PC-3 (cell line): Measurements from ENCODE around the genes OR10K2, AIM2, CADM3 and OR10J1.

DNA sequence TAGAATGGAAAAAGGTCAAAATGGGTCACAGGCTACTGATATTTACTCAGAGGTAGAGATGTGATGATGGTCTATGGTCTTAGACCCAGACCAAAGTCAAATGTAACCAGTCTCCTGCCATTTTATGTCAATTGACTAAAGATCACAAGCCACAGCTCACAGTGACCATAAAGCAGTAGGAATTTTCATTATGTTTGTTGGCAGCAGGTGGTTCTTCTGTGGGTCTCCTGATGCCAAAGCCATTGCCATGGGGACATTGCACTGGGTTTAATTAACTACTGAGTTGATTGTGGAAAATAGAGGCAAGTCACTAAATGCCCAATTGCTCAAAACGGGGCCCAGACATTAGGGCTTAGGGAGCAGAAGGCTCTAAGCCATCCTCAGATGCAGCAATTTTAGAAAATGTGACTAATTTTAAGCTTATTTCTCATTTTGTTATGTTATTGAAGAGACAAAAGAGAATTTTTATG lies at the start of gene OR10K2:
TSS of gene OR10K2 (minus strand) at position 101 of the 470 bp plus-strand sequence.
- RAMPAGE, long total RNA = no peak

GRCh38 chr1:159055853-159056410 lies 20.6 kb downstream of the AIM2 start:
- RAMPAGE, long total RNA = no peak

DNA sequence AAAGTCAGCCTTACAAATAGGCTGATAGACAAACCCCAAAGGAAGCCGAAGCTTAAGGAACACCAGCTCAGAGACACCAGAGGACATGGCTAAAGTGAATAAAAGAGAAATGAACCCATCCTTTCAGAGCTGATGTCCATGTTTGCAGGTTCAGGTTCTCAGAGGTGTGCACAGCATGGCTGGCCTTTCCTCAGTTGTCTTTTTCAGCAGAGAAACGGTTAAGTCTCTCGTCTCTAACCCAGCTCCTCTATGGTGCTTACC lies 263 bp downstream of the AIM2 start:
- RAMPAGE, long total RNA = no peak

DNA sequence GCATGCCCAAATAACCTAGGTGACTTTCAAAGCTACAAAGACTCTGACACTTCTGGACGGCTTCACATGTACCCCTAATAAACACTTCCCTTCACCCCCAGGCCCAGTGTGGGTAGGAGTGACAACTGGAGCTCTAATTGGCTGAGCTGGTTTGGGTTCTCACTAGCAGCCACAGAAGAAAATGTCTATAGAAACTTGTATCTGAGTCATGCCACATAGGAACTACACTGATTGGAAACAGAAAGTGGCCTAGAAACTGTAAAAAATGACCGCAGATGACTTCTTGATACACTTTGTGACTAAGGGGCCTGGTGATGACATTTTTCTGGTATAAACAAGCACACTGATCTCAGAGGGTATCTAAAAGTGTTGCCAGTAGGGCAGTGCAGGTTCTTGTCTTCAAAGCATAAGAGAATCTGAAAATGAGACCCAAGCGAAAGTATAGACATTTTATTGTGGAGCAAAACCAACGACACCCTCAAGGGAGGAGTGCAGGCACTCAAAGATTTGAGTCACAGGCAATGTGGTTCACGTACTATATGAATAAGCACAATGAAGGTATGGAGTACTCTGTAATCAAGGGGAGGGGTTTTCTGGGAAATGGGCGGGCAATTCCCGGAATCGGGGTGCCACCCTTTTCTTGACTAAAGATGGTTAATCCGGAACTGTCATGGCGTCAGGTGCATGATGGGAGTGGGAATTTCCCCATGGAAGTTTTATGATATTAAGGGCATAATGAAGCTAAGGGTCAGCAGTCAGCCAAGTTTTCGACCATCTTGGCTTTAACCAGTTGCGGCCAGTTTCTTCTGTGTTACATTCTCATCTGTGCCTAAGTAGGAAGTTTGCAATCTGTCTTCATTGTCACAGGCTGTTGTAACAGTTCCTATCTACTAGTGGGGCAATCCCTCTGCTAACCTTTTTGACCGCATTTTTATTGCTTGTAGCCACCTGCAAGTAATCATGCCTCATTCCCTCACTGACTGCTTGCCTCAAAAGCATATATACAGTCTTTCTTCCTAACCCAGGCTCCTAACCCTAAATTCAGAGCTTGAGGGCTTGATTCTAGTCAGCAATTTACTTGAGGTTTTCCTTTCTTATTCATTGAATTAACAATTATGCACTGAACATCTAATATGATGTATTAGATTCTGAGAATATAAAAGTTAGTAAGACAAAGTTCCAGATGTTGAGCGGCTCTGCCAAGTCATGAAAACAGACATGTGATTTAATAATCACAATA lies at the start of gene AIM2:
TSS of gene AIM2 (minus strand) at position 54 of the 1,240 bp plus-strand sequence.
- RAMPAGE, long total RNA = no peak

DNA sequence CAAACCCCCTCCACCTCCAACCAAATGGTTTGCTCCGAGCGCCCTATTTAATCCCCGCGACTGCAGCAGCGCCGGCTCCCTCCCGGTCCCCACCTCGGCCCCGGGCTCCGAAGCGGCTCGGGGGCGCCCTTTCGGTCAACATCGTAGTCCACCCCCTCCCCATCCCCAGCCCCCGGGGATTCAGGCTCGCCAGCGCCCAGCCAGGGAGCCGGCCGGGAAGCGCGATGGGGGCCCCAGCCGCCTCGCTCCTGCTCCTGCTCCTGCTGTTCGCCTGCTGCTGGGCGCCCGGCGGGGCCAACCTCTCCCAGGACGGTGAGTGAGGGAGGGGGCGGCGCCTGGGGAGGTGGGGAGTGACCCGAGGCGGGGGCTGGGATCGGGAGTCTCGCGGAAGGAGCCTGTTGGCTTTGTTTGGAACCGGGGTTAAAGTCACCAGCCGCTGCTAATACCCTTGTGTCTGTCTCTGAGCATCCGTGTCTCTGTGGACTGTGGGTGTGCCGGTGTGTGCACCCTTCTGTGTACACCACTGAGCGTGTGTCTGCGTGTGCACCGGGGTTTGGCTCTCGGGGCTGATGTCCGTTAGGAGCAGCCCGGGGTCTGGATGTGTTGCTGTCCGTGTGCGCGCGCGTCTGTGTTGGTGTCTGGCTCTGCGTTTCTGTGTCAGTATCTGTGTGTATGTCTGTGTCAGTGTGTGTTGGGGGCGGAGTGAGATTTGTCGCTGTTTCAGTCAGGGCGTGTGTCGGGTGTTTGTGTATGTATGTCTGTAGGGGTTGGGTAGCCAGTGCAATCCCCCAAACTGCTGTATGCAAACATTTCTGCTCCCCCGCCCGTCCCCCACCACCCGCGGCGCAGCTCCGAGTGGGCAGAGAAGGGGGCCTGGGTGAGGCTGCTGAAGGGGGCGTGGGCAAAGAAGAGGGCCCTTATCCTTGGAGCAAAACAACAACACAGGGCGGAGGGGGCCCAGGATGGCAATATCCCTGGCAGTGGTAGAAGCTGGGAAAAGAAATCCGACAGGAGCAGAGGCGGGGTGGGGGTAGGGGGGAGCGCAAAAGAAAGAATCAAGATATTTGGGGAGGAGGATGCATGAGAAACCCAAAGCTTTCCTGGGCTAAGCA lies at the start of gene CADM3:
TSS of gene CADM3 (plus strand) at position 74 of the 1,112 bp plus-strand sequence.
- RAMPAGE, long total RNA = no peak

GRCh38 chr1:159196684-159197781 lies 7.6 kb upstream of the ACKR1 start:
- RAMPAGE, long total RNA = no peak

- RAMPAGE, long total RNA = no peak
These were observed at the start of gene OR10J1 for GRCh38 chr1:159439323-159439968. Gene OR10J1, plus strand, starts transcription at chr1:159439722.

DNA sequence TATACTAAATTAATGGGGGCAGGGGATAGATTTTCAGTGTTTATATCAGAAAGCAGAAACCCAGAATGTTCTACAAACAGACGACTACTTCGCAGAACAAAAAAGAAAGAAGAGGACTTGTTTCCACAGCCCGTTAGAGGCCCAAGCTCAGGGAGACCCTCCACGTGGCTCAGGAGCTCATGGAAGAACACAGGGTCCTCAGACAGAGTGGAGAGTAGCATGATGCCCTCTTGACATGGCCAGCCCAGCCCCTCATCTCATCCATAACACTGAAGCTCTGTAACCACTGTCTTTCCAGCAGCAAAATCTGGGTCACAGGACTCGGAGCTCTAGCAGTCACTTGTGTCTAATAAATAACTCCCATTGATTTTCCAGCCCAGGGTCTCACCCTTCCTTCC lies 20.9 kb upstream of the OR10J5 start:
- RAMPAGE, long total RNA = no peak

- RAMPAGE, long total RNA = no peak
These were observed 1.2 kb upstream of the DUSP23 start for GRCh38 chr1:159779446-159780104.

DNA sequence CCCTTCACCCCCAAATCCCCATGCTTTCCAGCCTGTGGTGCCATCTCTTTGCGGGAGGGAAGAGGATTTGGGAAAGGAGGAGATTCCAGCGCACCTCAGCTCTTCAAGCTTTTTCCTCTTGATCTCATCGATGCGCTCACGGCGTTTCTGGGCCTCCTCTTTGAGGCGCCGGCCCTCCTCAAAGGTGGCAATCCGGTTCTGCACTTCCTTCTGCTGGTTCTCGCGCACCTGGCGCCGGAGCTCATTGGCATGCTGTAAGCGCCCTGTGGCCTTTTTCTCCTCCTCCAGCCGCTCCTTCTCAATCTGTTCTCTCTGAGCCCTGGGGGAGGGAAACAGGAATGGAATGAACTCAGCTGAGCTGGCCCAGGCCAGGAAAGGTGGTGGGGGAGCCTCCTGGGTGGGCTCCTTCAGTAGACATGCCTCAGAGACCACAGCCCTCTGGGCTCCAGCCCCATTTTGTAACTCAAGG lies 10.4 kb upstream of the VSIG8 start:
- RAMPAGE, long total RNA = no peak

- RAMPAGE, long total RNA = no peak
These were observed 7.2 kb downstream of the TAGLN2 start for GRCh38 chr1:159917784-159918891.

DNA sequence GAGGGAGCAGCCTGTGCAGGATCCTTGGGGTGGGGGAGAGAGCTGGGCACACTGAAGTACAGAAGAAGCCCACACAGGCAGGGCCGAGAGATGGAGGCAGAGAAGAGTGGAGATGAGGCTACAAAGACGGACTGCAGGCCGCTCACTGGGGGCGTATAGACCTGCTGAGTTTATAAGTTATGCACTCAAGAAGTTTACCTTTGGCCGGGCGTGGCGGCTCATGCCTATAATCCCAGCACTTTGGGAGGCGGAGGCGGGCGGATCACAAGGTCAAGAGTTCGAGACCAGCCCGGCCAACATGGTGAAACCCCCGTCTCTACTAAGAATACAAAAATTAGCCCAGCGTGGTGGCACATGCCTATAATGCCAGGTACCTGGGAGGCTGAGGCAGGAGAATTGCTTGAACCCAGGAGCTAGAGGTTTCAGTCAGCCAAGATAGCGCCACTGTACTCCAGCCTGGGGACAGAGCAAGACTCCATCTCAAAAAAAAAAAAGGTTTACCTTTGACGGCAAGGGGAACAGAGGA lies 7.7 kb upstream of the SLAMF9 start:
- RAMPAGE, long total RNA = no peak

DNA sequence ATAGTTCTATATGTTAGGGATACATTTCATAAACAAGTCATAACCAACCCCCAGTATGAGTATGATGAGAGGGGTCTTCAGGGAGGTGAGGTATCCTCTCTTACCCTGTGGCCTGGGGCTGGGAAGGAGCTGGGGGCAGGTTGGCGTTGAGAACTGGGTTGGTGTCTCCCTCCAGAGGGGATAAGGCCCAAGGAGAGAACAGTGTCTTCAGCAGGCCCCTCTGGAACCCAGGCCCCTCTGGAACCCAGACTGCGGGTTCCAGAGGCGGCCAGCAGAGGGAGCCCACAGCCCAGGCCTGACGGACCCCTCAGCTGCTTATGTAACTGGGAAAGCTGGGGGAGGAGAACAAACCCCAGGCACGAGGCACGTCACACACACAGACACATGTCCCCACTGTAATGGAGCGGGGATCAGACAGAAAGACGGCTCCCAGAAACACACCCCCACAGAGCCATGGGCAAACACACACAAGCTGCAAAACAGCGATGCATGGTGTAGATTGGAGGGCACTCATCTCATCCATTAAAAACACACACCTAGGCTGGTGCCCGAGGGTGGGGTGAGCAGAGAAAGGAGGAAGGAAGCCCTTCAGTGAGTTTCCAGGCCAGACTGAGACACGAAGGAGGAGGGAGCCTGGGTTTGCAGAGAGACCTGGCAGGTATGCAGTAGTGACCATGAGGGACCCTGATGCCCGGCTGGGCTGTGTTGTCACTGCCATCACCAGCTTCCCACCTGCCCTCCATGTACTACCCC lies 2.6 kb upstream of the IGSF8 start:
- RAMPAGE, long total RNA = no peak

GRCh38 chr1:160124527-160125259 lies 9.1 kb downstream of the ATP1A2 start:
- RAMPAGE, long total RNA = no peak

- RAMPAGE, long total RNA = no peak
These were observed 16.4 kb downstream of the ATP1A2 start for GRCh38 chr1:160131918-160132457.

- RAMPAGE, long total RNA = no peak
These were observed 17.9 kb downstream of the ATP1A4 start for GRCh38 chr1:160168997-160169993.

GRCh38 chr1:160205653-160206403 lies 644 bp downstream of the PEA15 start:
- RAMPAGE, long total RNA = no peak

DNA sequence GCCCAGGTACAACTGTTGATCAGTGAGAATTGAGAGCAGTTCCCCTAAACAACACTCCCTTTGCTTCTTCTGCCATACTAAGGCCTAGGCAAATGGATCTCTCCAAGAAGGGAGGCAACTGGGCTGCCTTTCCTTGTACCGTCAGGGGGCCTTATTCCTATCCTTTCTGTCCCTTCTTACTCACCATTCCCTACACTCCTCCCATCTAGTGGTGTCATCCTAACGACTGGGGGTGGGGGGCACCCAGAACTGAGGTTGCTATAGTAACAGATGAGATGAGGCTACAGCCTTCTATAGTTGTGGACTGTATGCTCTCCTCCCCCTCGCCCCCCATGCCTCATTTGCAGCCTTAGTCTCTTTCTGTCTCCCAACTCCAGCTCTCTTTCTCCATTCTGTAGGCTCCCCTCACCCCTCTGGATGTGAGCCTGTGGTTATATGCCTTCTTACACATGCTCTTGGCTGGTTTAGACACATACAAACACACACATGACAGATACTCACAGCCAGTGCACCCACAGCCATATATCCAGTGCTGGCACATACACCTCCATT lies 3.6 kb downstream of the PEA15 start:
- RAMPAGE, long total RNA = no peak

DNA sequence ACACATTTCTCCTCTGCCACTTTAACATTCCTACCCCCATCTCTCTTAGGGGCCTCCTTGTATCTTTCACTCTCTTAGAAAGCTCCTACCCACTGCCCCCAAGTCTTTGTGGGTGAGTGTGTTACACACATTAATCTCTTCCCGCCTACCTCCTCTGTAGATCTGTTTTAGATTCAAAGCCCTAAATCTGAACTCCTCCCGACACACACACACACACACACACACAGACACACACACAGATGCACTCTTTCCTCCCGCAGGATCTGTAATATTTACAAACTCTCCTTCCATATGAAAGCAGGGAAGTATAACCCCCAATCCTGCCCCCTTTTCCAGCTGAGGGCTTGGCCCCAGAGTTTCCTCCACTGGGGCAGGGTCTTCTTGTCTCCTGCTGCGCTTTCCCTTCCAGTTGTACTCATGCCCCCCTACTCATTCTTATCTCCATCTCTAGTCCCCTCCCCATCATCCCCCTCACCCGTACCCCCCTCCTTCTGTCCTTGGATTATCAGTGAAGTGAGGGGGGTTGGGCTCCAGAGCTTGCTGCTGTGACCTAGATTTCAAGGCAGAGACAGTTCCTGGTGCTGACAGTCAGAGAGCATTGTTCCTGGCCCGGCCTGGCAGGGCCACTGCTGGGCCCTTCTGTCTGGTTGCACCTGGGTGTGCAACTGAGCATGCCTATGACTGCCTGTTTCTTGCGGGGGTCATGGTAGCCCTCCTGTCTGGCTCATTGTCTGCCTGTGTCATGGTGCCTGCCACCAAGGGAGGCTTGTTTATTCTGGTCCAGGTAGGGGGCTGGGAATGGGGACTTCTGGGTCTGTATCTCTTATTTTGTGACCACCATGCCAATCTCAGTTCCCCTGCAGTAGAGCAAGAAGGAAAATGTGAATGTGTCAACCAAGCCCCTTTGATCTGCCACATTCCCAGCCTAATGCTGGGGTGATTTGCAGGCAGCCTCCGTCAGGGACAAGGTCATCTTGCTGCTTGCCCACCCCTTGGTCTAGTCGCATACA lies 4.4 kb downstream of the PEA15 start:
- RAMPAGE, long total RNA = no peak

- RAMPAGE, long total RNA = no peak
These were observed 23.9 kb downstream of the DCAF8 start for GRCh38 chr1:160238233-160238967.